ENCODE measurements around a stretch of chr16.

DNA sequence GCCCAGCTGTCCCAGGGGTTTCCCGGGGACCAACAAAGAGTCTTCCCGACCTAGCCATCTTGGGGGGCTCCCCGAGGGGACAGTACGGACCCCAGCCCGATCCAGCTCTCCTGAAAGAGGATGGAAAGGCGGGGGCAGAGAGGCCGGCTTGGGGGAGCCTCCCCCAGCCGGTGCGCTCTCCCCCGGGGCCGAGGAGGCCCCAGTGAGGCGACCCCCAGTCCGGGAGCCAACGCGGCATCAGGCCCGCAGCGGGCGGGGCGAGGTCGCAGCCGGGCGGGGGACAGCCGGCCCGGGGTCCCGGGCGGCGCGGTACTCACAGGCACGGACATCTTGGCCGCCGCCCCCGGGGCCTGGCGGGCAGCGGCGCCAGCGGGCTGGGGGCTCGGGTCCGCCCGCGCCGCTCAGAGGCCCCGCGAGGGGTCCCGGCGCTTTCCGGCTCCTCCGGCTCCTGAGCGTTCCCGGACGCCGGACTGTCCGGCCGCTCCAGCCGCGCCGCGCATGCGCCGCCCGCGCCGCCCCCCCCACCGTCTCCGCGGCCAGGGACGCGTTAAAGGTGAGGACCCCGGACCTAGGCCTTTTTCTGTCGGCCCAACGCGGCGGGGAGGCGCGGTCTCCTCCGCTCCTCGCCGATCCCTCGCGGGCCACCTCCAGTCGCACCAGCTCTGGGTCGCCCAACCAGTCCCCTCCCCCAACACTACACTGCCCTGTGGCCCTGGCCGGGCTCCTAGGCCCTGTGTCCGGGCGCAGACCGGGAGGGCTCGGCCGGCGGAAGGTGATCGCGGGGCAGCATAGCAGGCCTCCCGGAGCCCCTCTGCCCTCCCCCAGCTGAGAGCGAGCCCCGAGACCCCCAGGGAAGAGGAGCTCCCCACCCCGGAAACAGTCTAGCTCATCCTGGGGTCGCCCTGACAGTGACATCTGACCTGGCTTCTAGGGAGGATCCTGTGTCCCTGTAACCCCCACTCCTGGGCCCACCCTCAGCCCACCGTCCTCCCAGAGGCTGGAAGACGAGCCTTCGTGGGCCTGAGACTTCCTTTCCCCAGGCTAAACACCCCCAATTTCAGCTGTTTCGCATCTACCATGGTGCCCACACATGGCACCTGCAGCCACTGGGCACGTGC, 14.4 kb upstream of the BCAR1 start:
- PRO-cap, result bidirectional peak, plus-strand start at position 287 of the sequence, minus-strand start at position 241 of the sequence; bidirectional peak, plus-strand start at position 576 of the sequence, minus-strand start at position 472 of the sequence; bidirectional peak, plus-strand start at position 678 of the sequence, minus-strand start at position 664 of the sequence; unidirectional peak, minus-strand start at position 917 of the sequence
- RRBS, result 3% methylated on average over 57 of the region's 100 CpGs

- PRO-cap, result no peak
- RRBS, result no CpG with 5 or more reads among the region's 2 CpGs
Observed at GRCh38 chr16:75401940-75402813, 31.1 kb downstream of the CFDP1 start.

DNA sequence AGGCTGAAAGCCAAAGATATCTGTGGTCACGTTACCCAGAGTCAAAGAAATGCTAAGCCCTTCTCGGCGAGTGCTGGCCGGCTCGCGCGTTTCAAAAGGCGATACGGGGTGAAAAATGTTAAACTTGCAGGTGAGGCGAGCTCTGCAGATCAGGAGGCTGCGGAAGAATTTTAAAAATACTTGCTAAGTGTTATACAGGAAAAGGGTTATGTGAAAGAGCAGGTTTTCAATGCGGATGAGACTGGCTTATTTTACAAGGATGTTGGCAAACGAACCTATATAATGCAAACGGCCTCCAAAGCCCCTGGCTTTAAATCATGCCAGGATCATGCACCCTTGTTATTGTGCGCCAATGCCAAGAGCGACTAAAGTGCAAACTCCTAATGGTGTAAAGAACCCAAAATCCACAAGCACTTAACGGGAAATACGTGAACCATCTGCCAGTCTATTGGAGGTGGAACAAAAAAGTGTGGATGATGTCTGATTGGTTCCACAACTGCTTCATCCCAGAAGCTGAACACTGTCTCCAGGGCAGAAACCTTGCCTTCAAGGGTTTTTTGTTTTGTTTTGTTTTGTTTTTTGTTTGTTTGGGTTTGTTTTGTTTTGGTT, 1.1 kb upstream of the CFDP1 start:
- PRO-cap, result bidirectional peak, plus-strand start at position 94 of the sequence, minus-strand start at position 100 of the sequence
- RRBS, result no CpG with 5 or more reads among the region's 18 CpGs

GRCh38 chr16:75483107-75483757, 12.0 kb downstream of the CHST6 start:
- PRO-cap, result no peak
- RRBS, result no CpG with 5 or more reads among the region's 5 CpGs

- PRO-cap, result no peak
Observed at GRCh38 chr16:76023028-76023301, 254.2 kb upstream of the CNTNAP4 start.

- PRO-cap, result bidirectional peak, plus-strand start at chr16:77190979, minus-strand start at chr16:77190682
- RRBS, result 6% methylated on average over 14 of the region's 43 CpGs
Observed at GRCh38 chr16:77190107-77190820, 726 bp upstream of the MON1B start.

DNA sequence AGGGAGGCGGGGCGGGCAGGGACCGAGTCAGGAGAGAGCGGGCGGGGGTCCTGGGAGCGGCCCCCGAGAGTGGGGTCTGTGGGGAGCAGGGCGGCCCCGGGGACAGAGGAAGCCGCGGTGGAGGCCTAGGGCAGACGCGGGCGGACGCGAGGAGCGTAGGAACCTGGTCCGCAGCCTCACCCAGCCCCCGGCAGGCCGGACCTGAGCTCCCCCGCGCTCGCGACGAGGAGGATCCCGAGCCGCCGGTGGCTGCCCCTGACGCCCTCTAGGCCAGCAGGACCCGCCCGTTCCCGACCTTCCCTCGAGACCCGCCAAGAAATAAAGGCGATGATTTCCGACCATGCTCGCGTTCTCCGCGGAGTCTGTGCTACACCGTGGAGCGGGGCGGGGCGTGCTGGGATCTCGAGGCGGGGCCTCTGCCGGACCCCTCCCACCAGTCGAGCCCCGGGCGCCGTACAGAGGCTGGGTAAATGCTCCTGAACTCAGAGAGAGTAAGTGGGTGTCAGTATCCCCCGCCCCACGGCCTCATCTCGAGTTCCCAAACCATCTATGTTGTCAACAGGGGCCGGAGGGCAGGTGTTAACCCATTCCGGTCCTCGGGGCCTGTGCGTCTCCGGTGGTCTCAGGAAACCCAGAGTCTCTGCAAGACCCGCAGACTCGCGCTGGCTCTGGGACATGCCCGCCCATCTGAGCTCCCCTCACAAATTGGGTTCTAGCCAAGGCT, 13.6 kb downstream of the SYCE1L start:
- PRO-cap, result bidirectional peak, plus-strand start at position 133 of the sequence, minus-strand start outside the sequence; bidirectional peak, plus-strand start at position 433 of the sequence, minus-strand start at position 364 of the sequence
- RRBS, result 3% methylated on average over 16 of the region's 63 CpGs

GRCh38 chr16:77499409-77500164, 64.8 kb upstream of the ADAMTS18 start:
- PRO-cap, result no peak
- RRBS, result no CpG with 5 or more reads among the region's 12 CpGs

DNA sequence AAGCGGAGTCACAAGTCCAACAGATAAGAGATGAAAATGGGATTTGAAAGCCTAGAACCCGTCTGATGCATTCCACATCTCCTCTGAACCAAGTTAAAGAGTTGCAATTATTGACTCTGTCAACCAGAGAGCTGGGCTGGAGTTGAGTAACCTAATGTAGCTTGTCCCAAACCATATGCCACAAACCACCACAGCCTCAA, 81.5 kb upstream of the NUDT7 start:
- PRO-cap, result no peak
- RRBS, result no CpG with 5 or more reads among the region's 2 CpGs

DNA sequence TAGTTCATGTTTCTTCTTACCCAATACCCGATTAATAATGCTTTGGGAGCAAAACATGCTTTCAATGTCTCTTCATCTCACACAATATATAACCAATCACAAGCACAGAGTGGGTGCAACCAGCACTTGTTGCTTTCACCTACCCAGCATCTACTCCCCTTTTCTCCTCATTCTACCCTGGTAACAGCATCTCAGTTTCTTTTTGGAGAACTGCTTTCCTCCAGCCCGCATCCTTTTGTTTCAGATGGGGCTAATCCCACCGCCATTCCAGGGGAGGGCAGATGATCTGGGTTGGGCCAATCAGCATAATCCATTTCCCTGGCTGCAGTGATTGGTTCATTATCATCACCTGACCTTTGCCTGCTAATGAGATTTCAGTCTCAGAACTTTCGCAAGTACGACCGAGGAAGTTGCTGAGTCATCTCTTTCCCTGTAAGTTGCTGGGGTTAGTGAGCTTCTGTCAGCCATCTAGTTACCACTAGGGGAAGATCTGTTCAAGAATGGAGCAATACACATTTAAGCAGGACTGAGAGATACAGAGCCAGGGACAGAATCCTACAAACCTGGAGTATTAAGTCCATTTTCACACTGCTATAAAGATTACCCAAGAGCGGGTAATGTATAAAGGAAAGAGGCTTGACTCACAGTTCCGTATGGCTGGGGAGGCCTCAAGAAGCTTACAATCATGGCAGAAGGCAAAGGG, 65.4 kb upstream of the NUDT7 start:
- PRO-cap, result no peak
- RRBS, result no CpG with 5 or more reads among the region's 8 CpGs

GRCh38 chr16:78461110-78461831, 361.8 kb downstream of the WWOX start:
- PRO-cap, result no peak
- RRBS, result no CpG with 5 or more reads among the region's 10 CpGs

DNA sequence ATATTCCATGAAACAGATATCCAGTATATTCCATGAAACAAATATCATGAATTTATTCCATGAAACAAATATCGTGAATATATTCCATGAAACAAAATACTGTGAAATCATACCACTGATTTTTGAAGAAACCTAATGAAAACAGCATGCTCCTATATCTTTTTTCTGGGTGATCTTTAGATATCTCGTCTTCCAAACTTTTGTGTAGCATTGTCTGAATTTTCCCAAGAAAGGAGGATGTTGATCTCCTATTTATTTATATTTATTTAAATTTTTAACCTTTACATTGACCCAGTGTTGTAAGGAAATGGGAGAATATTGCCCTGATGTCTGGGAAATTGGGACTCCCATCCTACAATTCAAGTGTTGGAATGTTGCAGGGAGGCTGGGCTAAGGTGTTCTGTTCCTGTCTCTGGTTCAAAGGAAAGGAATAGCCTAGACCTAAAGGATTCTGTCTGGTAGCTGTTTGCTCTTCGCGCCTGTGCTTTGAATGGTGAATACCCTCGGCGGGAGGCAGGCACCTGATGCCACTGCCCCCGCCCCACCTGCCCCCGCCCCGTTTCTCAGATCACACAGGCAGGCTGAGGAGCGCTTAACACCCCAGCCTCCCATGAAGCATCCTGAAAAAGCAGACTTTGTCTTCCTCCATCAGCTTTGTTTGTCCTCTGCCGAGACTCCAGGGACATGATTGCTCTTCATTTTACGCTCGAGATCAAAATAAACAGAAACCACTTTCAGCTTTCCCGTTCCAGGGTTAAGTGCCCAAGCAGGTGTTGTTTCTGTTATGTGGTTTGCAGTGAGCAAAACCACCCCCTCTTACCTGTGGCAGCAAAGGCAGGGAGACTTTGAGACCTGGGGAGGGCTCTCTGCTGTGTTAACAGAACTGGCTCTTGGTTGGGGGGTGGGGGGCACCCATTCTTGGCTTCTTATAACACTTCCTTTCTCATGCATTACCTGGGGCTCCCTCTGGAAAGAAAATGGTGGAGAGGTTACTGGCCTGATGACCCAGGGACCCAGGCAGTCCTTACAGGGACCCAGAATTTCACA, 452.0 kb downstream of the WWOX start:
- PRO-cap, result no peak
- RRBS, result no CpG with 5 or more reads among the region's 14 CpGs

GRCh38 chr16:78646967-78647567, 547.6 kb downstream of the WWOX start:
- PRO-cap, result no peak
- RRBS, result no CpG with 5 or more reads among the region's 6 CpGs

DNA sequence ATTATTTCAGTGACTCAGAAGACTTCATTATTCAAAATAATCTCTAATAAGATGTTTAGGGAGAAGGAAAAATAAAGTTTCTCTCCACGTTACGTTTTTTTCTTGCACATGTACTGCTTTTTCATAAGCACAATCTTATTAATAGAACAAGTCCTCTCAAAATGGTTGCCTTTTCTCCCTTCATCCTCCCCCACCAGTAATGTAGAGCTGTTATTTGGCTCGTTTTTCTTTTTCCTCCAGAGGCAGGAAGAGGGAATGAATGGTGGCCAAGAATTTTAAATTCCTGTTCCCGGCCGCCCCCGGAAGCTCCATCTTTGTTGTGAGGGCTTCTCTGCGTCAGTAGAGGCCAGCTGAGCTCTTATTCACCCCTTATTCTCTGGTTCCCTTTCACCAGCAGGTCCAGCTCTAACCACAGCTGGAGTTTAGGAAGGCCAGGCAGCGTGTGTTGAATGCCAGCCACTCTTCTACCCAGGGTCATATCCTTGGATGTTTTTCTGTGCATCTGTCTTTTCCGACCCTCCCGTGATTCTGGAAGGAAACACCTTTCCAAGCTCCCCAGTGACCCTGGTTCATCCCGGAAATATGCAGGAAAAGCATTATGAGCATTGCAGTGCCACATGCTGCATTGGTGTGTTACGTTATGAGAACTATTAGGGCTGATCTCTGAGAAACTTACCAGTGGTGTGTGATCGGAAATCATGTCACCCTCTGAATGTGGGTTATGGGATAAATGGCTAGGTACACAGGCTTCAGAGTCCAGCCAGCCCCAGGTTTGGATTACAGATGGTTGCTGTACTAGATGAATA, 570.5 kb downstream of the WWOX start:
- PRO-cap, result no peak
- RRBS, result no CpG with 5 or more reads among the region's 13 CpGs

- PRO-cap, result no peak
- RRBS, result no CpG with 5 or more reads among the region's 5 CpGs
Observed at GRCh38 chr16:78683855-78684256, 584.4 kb downstream of the WWOX start.

- PRO-cap, result no peak
- RRBS, result no CpG with 5 or more reads among the region's 6 CpGs
Observed at GRCh38 chr16:78695575-78696046, 596.2 kb downstream of the WWOX start.

DNA sequence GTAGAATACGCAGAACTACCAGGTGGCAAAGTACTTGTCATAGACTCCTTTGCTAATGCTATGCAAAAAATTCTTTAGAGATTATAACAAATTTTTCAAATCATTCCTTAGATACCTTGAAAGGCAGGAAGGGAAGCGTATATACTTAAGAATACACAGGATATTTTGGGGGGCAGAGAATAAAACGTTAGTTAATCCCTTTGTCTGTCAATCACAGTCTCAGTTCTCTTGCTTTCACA, 388.3 kb downstream of the MAF start:
- PRO-cap, result no peak
- RRBS, result no CpG with 5 or more reads among the region's 3 CpGs

- PRO-cap, result no peak
- RRBS, result no CpG with 5 or more reads among the region's 7 CpGs
Observed at GRCh38 chr16:79284775-79284997, 315.9 kb downstream of the MAF start.

- PRO-cap, result no peak
- RRBS, result no CpG with 5 or more reads among the region's 18 CpGs
Observed at GRCh38 chr16:79438330-79438836, 162.2 kb downstream of the MAF start.

DNA sequence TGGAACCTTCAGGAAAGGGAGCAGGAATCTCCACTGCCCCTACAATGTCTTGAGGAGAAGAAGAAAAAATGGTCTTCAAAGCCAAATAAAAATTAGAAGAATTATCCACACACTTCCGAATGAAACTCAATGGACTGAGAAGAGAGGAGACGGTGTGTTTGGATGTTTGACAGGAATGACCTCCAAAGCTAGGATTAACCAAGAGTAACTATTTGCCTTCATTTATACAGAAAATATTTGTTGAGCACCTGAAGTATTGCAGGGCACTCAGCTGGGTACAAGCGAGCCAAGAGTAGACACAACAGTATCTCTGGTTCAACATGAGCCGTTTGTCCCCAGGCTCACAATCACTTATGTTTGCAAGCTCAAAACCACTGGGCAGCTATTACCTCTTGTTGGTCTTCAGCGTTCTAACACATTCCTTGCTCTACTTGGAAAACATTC, 38.9 kb downstream of the MAF start:
- PRO-cap, result no peak
- RRBS, result no CpG with 5 or more reads among the region's 5 CpGs

All from Caco-2 (cell line).